Fibroblast of the aortic adventitia (primary cell): ENCODE measurements around a stretch of chr3.

DNA sequence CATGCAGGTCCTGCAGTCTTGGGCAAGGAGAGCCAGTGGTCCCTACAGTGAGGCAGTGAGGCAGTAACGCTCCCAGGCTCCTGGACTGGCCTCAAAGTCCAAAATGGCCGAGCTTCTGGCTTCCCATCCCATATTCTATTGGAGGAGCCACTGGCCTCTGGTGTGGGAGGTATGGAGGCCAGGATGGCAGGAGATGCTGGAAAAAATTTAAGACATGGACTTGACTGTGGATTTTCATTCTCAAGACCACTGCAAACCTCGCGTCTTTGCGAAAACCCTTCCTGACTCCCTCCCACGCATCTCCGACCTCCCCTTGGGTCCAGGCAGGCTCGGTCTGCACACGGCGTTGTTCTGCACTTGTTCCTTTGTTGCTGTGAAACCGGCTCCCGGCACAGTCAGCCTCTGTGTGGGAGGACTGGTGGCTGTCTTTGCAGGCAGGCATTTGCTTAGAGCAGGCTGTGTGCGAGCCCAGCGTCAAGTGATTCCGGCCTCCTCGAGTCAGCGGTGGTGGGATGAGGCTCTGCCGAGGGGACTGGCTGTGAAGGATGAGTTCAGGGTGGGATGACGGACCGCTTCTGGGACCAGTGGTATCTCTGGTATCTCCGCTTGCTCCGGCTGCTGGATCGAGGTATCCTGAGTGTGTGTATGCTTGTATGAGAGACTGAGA lies 61.2 kb downstream of the KALRN start:
- CAGE, long polyA plus RNA, result no peak

- CAGE, long polyA plus RNA, result no peak
These were observed 235.8 kb downstream of the KALRN start for GRCh38 chr3:124268902-124269390.

DNA sequence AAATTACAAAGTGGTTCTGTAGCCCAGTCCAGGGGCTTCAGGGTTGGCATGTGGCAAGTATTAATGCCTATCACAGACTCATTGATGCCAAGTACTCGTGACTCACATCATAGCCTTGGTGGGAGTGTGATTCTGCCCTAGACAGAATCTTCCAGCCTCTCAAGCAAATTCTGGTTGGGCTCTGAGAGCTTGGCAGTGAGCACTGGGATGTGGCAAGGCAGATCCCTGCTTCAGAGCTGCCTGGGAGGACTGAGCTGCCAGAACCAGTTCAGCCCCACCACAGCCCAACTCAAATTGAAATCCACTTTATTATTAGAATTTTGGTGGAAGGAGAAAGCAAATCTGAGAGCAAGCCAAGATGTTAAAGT lies 225.7 kb upstream of the UMPS start:
- CAGE, long polyA plus RNA, result no peak

DNA sequence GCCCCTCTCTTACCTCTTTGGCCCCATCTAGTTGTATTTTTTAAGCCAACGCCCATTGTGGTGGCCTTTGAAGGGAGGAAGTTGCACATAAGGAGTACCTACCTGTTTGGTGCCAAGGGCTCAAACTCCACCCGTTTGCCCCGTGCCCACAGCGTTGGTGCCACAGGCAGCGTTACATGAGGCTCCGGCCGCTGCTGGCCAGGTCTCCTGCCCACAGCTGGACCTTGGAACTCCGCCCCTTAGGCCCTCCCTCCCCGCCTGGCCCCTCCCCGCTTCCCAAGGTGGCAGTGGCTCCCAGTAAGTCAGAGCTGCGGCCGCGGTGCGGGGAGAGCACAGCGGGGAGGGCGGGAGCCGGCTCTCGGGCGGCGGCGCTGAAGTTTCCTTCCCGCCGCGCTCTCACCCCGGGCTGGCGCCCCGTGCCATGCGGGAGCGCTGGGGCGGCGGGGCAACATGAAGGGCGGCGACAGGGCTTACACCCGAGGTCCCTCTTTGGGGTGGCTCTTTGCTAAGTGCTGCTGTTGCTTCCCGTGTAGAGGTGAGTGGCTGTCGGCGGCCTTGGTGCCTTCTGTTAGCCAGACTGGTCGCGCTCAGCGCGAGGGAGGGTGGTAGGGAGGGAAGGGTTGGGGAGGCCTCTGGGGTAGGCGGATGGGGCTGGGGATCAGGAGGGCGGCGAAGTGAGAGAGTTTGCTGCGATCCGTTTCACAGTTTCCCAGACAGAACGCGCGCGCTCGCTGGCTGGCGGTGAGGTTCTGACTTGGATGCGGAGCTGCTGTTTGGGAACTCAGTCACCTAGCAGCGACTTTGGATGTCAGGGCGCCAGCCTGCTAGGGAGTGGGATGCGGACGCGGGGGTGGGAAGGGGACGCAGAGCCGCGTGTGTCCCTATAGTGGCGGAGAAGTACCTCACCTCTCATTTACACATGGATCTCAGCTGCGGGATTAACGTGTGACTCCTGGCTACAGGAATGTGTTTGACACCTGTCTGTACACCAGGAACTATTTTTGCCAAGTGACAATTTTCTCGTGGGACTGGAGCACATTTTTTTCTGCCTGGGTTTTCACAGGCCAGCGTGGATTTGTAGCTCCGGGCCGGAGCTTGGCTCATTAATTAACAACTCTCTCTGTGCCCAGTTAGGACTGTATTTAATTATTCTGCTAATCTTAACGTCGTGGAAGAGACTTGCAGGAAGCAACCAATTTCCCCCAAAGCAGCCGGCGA lies 145.5 kb upstream of the UMPS start:
- CAGE, long polyA plus RNA, result no peak

- CAGE, long polyA plus RNA, result no peak
These were observed 113.1 kb upstream of the UMPS start for GRCh38 chr3:124617112-124617654.

DNA sequence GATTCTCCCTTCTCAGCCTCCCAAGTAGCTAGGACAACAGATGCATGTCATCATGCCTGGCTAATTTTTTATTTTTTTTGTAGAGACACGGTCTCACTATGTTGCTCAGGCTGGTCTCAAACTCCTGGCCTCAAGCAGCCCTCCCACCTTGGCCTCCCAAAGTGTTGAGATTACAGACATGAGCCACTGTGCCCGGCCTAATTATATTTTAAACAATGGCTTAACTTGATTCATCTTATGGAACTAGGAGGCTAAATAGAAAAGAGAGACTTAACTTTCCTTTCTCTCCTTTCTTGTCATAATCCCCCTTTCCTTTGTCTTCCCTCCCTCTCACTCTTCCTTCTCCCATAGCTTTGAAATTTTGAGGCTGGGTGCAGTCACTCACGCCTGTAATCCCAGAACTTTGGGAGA lies 70.2 kb upstream of the UMPS start:
- CAGE, long polyA plus RNA, result no peak

- CAGE, long polyA plus RNA, result no peak
These were observed 30.6 kb upstream of the UMPS start for GRCh38 chr3:124699551-124700112.

DNA sequence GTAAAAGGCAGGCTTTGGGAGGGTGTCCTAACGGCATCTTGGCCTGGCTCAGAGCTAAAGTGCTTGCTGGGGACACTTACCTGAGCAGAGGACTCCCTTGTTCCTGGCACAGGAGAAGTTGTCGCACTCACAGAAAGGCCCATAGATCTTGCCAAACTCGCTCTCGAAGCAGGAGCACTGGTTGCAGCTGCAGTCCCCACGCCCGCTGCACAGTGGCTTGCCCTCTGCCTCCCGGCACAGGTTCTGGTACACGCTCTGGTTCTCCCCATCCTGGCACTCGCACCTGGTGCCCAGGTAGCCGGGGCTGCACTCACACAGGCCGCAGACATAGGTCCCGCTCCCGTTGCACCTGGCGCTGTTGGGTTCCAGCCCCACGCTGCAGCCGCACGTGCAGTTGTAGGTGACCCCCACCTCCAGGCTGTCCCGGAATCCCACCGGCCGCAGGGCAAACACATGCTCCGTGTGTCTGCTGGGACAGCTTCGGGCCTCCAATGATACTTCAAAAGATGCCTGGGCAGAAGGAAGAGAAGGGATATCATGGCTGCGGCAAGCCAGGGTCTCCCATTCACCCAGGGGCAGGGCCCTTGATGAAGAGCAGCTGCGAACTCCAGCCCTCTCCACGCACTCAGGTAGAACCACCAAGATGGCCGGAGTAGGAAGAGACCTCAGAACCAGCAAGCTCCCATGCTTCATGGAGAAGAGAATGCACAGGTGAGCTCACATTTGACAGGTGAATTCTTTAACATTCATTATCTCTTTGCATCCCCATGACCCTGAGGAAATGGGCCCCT lies 66.3 kb downstream of the UMPS start:
- CAGE, long polyA plus RNA, result no peak

DNA sequence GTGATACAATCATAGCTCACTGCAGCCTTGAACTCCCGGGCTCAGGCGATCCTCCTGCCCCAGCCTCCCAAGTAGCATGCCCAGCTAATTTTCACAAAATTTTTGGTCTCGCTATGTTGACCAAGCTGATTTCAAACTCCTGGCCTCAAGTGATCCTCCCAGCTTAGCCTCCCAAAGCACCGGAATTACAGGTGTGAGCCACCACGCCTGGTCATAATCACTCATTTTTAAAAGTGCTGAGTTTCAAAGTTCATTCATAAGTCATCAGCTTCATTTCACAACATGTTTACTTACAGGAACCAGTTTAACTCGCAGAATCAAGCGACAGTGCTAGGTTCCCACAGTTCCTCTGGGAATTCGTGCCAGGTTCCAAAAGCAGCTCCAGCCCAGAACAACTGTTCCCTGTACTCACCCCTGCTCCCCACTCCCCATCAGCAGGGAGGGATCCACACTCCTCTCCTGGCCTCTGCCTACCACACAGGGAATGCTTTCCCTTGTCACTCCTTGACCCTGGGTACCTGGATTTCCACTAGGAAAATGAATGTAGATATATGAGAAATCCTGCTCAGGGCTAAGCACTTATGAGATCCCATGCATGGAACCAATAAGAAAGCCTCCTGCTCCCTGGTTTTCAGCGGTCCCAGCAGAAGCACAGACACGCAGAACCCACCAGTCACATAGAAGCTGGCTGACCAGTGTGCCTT lies 72.5 kb downstream of the ITGB5 start:
- CAGE, long polyA plus RNA, result no peak

DNA sequence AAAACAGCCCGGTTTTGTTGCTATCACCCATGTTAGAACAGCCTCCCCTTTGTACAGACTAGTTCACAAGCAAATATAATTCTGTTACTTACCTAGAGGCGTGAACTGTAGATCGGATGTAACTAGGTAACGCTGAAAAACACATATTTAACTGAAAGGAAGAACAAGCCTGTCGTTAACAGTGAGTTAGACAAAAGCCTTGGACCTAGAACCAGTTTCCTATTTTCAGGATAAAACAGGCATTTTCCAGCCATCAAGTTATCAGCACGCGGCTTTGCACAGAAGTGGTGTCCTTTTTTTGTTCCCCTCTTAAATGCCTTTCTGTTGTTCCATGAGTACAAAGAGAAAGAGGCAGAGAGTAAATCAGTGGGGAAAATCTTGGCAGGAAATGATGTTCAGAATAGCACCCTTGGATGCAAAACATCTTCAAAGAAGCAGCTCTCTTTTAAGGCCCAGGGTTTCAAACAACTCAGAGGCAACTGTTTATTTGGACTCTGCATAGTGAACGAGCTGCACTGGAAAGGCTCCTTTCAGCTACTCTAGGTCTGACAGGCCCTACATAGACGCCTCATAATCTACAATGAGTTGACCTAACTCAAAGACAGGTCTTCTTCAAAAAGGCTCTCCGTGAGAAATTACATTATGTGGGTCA lies 53.5 kb downstream of the HEG1 start:
- CAGE, long polyA plus RNA, result no peak

- CAGE, long polyA plus RNA, result no peak
These were observed 7.5 kb upstream of the HEG1 start for GRCh38 chr3:125063200-125063728.

DNA sequence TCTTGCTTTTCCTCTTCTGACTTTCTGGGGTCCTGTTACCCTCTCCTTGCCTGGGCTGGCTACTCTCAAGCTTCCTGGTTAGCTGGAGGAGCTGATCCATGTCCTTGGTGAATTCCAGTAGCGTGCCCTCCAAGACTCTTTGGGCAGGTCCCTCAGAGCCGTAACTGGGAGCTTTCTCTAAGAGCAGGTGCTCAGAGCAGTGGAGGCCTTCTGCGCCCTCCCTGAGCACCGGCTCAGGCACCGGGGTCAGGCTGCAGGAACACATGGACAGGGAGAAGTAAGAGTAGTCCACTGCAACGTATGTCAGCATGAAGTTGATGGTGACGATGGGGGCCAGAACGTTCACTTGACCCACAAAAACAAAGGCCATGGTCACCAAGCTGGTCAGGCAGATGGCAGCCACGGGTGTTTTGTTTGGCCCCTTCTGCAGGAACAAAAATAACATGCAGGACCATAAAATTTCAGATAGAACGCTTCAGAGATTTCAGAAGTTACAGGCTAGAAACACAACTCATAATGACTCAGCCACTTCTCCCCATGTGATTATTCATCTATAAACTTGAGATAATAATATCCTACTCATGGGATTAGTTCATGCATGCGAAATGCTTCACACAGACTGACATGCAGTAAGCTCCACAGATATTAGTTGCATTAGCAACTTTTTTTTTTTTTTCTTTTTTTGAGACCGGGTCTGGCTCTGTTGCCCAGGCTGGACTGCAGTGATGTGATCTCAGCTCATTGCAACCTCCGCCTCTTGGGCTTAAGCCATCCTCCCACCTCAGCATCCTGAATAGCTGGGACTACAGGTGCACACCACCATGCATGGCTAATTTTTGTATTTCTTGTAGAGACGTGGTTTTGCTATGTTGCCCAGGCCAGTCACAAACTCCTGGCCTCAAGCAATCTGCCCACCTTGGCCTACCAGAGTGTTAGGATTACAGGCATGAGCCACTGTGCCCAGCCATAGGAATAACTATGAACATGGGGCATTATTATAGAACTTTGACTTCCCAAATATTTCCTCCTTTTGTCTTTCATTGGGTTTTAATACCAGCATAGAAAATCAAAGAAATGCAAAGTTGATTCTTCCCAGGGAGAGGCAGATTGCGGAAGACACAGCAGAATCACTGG lies 52.3 kb upstream of the HEG1 start:
- CAGE, long polyA plus RNA, result no peak

GRCh38 chr3:125115838-125116233 lies 60.0 kb upstream of the HEG1 start:
- CAGE, long polyA plus RNA, result no peak

DNA sequence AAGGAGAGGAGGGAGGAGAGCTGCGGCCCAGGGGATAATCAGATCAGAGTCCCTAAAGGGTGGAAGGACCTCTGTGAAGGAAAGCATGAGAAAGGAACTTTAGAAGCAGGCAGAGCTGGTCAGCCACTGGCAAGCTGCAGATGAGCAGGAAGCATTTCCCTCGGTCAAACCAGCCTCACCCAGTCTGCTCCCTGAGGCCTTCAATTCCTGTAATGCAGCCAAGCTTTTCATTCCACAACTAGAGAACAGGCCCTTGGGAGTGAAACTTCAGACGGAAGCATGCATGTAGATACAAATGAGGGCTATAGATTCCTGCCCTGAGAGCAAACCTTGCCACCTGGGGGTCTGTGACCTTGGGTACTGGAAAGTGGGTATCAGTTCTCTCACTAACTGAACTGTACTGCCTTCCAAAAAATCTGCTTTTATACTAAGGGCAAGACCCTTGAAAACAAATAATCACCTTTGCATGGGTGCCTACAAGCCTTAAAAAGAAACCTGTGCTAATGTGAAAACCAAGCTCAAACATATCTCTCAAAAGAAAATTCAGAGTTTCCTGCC lies 60.9 kb upstream of the HEG1 start:
- CAGE, long polyA plus RNA, result no peak

DNA sequence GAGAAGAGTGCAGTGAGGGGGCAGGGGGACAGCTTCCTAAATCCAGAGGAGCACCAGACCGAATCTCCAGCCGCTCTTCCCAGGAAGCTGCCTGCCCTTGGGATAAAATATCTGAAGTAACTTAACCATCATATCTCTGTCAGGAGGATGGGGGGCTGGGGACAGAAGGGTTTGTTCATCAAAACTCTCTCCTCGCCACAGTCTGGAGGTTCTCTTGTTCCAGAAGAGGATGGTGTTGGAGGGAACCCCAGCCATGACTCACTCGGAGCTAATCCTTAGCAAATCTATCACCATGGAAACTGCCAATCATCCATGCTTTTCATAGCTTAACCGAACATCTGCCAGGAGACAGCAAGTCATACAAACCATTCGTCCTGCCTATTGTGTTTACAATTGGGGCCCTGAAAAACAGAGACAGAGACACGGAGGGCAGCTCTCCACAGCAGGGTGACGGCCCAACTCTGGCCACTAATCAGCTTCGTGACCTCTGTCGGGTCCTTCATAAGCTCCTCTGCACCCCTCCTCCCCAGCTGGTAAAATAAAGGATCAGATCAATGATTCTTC lies 73.7 kb upstream of the HEG1 start:
- CAGE, long polyA plus RNA, result no peak

DNA sequence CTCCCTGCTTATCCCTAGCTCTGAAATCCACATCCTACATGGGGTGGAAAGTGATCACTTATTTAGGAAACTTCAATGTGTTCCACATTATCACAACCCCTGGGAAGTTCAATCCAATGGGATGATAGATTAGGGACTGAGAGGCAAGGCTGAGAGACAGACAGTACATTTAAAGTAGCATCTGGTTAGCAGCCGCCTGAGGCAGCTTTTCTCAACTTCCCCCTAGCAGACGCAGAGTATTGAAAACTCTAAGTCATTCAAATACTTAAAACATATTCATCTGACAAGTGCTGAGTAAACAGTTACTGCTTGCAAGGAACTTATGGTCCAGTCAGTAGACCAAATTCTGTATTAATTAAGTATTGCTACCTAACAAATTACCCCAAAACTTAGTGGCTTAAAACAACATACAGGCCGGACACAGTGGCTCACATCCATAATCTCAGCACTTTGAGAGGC lies 29.4 kb upstream of the ZNF148 start:
- CAGE, long polyA plus RNA, result no peak

- CAGE, long polyA plus RNA, result no peak
These were observed 7.4 kb upstream of the OSBPL11 start for GRCh38 chr3:125602714-125602999.

- CAGE, long polyA plus RNA, result no peak
These were observed 3.3 kb downstream of the ROPN1B start for GRCh38 chr3:125972227-125972706.

GRCh38 chr3:125975225-125975702 lies 6.3 kb downstream of the ROPN1B start:
- CAGE, long polyA plus RNA, result no peak

DNA sequence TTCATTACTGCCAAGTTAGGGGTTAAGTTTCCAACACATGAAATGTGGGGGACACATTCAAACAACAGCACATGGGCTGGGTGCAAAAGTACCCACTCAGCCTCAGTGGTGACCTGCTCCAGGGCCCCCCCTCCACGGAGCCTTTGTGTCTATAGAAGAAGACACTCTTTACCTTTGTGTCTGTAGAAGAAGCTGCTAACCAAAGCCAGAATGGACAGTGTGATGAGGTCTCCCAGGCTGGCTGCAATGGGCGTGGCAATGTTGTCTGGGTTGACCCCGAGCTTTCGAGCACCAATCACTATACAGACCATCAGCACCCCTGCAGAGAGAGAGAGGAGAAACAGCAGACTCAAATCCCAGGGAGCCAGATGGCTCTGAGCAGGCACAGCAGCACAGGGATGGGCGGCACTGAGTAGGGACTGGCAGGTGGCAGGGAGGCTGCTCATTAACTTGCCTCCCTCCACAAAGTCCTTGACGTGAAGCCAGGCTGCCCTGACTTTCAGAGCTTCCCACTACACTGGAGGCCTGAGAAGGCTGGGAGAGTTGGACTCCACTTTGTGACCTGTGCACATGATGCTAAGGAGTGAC lies 53.7 kb downstream of the ROPN1B start:
- CAGE, long polyA plus RNA, result no peak